ENCODE data around the genes AVPR1B, SRGAP2, EIF2D and DYRK3.

- PRO-cap: no peak
- RAMPAGE, long total RNA, 4 experiments: no peak in any of the 4 experiments
Measured at GRCh38 chr1:205374238-205375388, 17.9 kb upstream of the KLHDC8A start.

- PRO-cap: no peak
- RAMPAGE, long total RNA, 4 experiments: no peak in any of the 4 experiments
Measured at GRCh38 chr1:205512874-205513120, 8.3 kb downstream of the CDK18 start.

- PRO-cap: no peak
- RAMPAGE, long total RNA, 4 experiments: no peak in any of the 4 experiments
Measured at GRCh38 chr1:205639376-205639898, 7.6 kb upstream of the ELK4 start.

DNA sequence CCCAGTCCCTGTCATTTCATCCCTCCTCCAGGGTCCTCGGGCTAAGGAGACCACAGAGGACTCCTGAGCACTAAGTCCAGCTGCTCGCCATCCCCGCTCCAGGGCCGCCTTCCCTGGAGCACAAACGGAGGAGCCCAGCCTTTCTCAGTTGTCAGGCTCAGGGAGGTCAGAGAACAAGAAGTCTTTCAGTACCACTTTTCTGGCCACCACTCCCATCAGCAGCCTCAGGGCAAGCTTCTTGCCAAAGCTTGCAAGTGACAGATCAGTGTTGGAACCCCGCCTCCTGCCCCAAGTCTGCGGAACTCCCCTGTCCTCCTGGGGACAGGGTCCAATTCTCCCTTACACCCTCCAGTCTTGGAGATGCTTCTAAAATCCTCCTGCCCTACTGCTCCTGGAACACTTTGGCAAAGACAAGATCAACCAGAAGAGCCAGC is 12.1 kb downstream of the SLC45A3 start:
- PRO-cap: no peak
- RAMPAGE, long total RNA, 4 experiments: no peak in any of the 4 experiments

DNA sequence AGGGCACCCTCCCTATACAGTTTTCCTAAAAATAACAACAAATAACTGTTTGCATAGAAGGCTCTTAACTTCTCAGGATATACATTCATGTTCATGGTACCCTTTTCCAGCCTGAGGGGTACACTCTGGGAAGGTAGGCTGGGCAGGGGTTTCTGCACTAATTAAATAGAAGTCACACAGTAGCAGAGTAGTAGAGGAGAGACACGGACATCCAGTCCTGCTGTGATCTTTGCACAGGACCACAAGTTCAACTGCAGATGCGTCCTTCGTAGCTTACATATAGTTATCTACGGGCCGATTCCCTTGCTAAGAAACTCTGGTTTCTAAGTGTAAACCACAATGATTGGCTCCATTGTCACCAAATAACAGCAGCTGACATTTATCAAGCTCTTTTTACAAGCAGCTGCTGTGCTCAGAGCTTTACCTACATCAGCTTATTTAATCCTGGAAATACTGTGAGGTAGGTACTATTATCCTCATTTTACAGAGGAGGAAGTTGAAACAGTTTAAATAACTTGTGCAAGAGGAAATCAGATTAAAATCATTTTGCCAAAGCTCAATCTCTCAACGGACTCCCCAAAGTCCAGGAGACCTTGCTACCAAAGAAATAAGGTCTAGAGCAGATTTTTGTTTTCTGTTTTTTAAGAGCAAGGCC is 3.1 kb downstream of the SLC45A3 start:
- PRO-cap: no peak
- RAMPAGE, long total RNA, 4 experiments: no peak in any of the 4 experiments

GRCh38 chr1:205703455-205703883 is 23.2 kb upstream of the SLC45A3 start:
- PRO-cap: no peak
- RAMPAGE, long total RNA, 4 experiments: no peak in any of the 4 experiments

GRCh38 chr1:205713164-205714191 is 33.2 kb upstream of the SLC45A3 start:
- PRO-cap: no peak
- RAMPAGE, long total RNA, 4 experiments: no peak in any of the 4 experiments

- PRO-cap: no peak
- RAMPAGE, long total RNA, 4 experiments: no peak in any of the 4 experiments
Measured at GRCh38 chr1:205715286-205716672, 34.2 kb downstream of the NUCKS1 start.

GRCh38 chr1:205723789-205724280 is 26.1 kb downstream of the NUCKS1 start:
- PRO-cap: no peak
- RAMPAGE, long total RNA, 4 experiments: no peak in any of the 4 experiments

GRCh38 chr1:205914810-205915303 is 28.4 kb downstream of the SLC26A9 start:
- PRO-cap: no peak
- RAMPAGE, long total RNA, 4 experiments: no peak in any of the 4 experiments

GRCh38 chr1:206053671-206054068 is 697 bp downstream of the RHEX start:
- PRO-cap: no peak
- RAMPAGE, long total RNA, 4 experiments: no peak in any of the 4 experiments

GRCh38 chr1:206116983-206118233 is at the start of gene AVPR1B:
AVPR1B (minus strand) TSS chr1:206117388.
- PRO-cap: no peak
- RAMPAGE, long total RNA, 4 experiments: no peak in any of the 4 experiments

DNA sequence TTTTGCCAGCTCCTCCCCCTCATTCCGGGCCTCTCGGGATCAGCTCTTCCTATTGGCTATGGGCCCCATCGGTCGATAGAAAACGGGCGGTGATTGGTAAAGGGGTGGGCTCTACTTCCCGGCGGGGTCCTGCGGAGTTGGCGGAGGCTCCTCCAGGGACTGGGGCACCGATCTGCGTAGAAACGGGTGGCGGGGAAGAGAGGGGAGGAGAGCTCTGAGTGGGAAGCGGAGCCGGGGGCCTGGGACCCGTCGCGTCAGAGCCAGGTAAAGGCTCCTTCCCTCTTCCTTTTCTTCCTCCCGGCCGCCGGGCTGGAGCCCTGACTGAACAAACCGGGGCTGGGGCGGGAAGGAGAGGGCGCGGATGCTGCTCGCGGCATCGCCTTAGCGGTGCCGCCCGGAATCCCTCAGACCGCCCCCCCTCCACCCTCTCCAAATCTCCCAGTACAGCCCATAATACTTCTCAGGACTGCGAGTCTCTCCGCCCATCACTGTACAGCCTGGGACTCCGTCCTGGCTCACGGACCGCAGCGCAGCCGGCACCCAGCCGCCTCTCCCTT is at the start of gene SRGAP2:
SRGAP2 (plus strand) TSS at position 155 of the 557 bp plus-strand sequence.
- PRO-cap: unidirectional peak, plus-strand start at position 116 of the sequence; unidirectional peak, plus-strand start at position 328 of the sequence
- RAMPAGE, long total RNA, 4 experiments: start-site peak on the plus strand in 3 of 4 experiments, centred at positions 140 to 162 of the sequence, 50 to 111 reads per replicate

DNA sequence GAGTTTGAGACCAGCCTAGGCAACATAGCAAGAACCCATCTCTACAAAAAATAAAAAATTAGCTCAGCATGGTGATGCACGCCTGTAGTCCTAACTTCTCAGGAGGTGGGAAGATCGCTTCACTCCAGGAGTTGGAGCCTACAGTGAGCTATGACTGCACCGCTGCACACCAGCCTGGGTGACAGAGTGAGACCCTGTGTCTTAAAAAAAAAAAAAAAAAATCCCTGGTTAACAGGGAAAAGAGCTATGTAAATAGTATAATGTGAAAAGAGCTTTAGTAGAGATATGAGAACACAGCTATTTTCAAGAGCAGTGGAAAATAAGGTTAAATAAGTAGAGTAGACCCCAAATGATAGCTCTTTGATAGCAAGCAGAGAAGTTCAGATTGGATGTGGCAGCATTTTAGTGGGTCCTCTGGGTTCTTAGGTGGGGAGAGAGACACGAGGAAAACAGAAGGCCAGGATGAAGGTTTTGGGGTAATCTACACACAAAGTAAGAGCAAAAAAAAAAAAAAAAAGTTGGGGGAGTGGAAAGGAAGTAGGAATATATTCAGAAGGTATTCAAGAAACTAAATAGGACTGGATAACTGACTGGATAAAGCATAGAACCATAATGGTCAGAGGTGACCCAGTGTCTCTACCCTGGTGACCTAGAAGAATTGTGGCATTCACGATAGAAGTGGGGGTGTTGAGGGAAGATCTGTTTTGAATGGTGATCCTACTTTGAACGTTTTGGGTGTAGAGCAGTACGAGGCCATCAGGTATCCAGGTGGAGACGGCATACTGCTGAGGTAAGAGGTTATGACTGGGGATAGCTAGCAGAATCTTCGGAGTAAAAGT is 105.8 kb downstream of the SRGAP2 start:
- PRO-cap: no peak
- RAMPAGE, long total RNA, 4 experiments: no peak in any of the 4 experiments

DNA sequence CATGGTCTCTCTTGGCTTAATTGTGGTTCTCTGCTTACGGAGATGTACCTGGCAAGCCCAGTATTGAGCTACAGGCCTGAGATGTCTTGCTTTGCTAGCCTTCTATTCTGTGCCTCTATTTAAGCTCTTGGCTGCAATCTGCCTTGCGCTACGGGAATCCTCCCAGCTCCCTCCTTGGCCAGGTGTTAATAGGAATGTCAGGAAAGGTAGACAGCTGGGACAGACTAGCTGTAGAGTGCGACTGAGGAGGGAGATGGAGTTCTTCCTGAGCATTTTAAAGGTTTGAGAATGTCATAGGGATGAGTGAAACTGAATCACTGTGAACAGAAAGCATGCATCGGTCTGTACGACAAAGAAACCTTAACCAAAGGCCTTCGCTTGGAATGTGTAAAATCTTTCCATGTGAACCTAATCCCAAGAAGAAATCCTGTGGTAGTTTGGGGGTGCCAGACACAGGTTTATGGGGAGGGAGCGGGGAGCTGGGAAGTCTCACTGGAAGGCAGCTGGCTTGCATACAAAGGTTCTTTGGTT is 10.4 kb upstream of the IKBKE start:
- PRO-cap: no peak
- RAMPAGE, long total RNA, 4 experiments: no peak in any of the 4 experiments

- PRO-cap: no peak
- RAMPAGE, long total RNA, 4 experiments: no peak in any of the 4 experiments
Measured at GRCh38 chr1:206464385-206465384, 5.6 kb upstream of the IKBKE start.

GRCh38 chr1:206579615-206580616 is 32.3 kb downstream of the EIF2D start:
- PRO-cap: bidirectional peak, plus-strand start at chr1:206580238, minus-strand start at chr1:206580056
- RAMPAGE, long total RNA, 4 experiments: no peak in any of the 4 experiments

DNA sequence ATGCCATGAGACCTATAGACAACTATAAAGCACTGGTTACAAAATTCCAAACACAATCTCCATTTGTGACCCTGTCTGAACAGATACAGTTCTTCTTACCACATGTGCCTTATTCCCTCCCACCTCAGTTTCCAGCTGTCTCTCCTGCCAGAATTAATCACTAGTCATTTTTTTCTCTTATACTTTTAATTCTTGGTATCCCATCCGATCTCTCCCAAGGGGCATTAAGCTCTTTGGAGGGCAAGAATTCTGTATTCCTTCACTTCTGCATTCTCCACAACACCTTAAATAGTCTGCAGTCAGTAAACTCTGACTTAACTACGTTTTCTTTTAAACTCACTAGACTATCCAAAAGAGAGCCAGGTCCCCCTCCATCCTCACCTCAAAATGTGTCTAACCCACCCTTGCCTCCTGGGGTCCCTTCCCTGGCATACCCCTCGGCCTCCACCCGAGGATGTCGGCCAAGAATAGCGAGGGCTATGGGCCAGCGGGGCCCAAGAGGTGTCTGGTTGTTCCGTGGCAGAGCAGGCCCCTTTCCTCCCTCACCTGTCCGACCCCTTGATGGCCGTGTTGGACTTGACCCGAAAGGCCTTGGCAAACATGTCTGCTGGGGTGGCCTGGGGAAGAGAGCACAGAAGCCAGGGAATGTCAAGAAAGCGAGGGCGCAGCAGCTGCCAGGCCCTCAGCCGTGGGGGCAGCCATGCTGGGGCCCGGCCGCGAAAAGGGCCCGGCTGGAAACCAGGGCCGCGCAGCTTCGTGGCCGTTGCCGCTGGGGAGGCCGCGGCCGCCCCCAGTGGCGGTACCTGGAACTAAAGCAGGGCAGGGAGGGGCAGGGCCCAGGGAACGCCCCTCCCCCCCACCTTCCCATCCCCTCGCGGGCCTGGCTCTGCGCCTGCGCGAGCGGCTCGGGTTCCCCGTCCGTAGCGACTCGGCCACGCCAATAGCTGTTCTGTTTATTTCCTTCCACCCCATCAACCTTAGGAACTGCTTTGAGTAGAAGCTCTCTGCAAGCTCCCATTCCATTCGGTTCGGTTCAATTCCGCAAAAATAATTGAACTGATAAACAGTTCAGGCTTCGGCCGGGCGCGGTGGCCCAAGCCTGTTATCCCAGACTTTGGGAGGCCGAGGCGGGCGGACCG is at the start of gene EIF2D:
EIF2D (minus strand) TSS at position 725 of the 1,139 bp plus-strand sequence.
- PRO-cap: bidirectional peak, plus-strand start at position 957 of the sequence, minus-strand start at position 795 of the sequence
- RAMPAGE, long total RNA, 4 experiments: start-site peak on the minus strand in 4 of 4 experiments, centred at positions 691 to 718 of the sequence, 45 to 132 reads per replicate

DNA sequence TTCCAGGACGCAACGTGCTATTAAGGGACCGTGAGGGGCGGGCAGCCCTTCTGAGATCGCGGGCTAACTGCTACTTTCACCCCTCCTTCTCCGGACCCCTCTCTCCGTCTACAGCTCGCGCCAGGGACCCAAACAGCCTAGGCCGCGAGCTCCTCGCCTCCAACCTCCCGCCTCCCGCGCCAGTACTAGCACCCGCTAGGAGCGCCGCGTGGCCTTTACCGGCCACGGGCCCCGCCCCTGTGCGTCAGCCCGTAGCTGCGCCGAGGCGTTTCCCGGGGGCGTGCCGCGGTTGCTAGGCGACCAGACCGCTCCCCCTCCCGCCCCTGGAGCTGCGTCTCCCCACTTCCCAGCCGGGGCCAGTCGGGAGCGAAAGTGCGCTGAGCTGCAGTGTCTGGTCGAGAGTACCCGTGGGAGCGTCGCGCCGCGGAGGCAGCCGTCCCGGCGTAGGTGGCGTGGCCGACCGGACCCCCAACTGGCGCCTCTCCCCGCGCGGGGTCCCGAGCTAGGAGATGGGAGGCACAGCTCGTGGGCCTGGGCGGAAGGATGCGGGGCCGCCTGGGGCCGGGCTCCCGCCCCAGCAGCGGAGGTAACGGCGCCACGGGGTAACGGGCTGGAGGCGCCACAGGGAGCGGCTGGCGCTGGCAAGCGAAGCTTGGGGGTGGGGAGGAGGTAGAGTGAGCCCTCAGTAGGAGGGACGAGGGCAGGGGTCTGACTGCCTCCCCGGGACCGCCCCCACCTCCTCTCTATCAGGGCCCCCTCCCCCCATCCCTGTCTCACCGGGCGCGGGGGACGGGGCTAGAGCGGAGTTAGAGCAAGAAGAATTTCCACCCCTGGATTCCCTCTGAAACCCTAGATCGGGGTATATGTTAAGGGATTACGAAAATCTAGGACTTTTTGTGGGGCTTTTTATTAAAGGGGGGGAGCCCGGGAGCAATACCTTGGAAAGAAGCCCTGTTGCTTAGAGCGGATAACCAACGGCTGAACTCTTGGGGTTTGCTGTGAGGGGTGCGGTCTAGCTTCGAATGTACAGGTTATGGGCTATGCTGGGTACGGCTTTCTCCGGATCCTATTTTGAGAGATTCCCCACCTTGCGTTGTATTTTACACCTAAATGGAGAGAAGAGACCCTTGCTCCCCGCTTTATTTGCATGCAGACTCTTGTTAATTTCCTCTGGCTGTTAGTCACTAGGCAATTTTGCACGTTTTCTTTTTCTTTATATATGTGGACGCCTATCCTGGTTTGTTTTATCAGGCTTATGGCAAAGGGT is at the start of gene DYRK3:
DYRK3 (plus strand) TSS at position 342 of the 1,267 bp plus-strand sequence.
- PRO-cap: bidirectional peak, plus-strand start at position 342 of the sequence, minus-strand start at position 190 of the sequence
- RAMPAGE, long total RNA, 4 experiments: start-site peak on the plus strand in 3 of 4 experiments, centred at positions 323 to 352 of the sequence, 11 to 14 reads per replicate

GRCh38 chr1:206696669-206697403 is 12.1 kb downstream of the MAPKAPK2 start:
- PRO-cap: no peak
- RAMPAGE, long total RNA, 4 experiments: no peak in any of the 4 experiments